ENCODE data around the gene PAIP1.

GRCh38 chr5:42843674-42844395 lies 32.1 kb upstream of the SELENOP start:
- PRO-cap = no peak

DNA sequence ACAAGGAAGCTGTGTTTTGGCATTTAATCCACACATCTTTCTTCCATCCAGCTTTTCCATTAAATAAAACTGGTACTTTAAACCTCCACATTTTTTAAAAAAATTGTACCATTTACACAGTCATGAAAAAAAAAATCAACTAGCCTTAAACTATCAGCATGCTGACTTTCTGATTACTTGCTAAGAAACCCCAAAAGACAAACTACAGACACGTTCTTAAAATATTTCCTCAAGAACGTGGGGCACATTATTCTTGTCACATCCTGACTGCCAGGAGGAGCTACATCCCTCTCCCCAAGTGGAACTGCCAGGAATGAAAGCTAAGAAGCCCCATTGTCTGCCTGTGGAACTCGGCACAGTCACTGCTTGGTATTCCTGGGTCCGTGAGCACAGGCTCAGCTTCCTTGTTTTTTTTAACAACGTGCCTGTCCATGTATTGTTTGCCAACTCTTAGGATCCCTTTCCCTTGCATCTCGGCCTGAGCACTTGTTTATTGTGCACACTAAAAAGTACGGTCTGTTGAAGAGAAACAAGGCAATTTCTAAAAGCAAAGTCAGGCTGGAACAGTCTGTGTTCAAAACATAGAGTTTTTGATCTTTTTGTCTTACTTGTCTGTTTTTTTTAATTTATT lies 46.9 kb upstream of the SELENOP start:
- PRO-cap = no peak

GRCh38 chr5:42949617-42950245 lies 90.4 kb downstream of the ANXA2R start:
- PRO-cap = bidirectional peak, plus-strand start at chr5:42949989, minus-strand start at chr5:42949792

- PRO-cap = bidirectional peak, plus-strand start at chr5:42992870, minus-strand start at chr5:42992849
Measured at GRCh38 chr5:42992481-42993121, 47.5 kb downstream of the ANXA2R start.

DNA sequence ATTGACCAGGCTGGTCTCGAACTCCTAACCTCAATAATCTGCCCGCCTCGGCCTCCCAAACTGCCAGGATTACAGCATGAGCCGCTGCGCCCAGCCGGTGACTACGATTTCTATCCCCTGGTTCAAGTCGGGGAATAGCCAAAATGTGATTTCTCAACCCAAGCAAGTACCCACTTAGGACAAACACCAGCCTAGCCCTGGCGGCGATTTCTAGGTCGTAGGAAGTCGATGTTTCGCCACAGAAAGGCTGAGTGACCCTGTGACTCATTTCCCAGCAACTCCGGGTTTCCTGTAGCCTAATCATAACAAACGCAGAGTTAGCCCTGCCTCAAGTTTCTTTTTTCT lies 47.0 kb downstream of the ANXA2R start:
- PRO-cap = bidirectional peak, plus-strand start outside the sequence, minus-strand start at position 273 of the sequence

- PRO-cap = no peak
Measured at GRCh38 chr5:43014724-43015414, 25.2 kb downstream of the ANXA2R start.

GRCh38 chr5:43019223-43019957 lies 20.7 kb downstream of the ANXA2R start:
- PRO-cap = bidirectional peak, plus-strand start at chr5:43019811, minus-strand start at chr5:43019621

DNA sequence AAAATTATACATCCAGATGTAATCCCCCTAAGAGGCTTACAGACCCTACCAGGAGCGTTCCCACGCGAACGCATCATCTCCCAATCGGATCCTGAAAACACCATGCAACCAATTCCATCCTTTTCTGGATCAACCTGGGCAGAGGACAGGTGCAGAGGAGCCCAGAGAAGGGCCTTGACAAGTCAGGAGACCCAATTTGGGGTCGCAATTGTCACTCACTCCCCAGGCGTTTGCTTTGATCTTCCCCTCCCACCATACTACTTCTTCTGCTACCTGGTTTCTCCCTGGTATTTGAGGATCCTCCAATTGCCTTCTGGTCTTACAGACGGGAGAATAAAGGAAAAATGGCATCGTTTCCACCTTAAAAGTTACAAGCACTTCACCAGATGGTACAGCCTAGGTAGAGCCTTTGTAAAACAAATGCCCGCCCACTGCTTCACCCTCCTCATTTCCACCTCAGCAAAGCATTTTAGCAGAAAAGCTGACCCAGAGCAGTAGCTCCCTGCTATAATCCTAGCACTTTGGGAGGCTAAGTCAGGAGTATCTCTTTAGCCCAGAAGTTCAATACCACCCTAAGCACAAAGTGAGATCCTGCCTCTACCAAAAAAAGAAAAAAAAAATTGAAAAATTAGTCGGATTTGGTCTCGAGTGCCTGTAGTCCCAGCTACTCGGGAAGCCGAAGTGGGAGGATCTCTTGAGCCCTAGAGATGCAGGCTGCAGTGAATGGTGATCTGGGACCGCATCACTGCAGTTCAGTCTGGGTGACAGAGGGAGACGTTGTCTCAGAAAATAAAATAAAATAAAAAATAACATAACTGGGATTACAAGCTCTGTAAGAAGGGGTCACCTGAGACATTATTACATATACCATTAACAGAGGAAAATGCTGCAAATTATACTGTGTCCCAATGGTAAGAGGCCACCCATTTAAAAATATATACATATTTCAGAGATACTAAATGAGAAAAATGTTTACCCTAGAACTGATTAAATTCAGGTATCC lies 5.2 kb upstream of the ANXA2R start:
- PRO-cap = no peak

DNA sequence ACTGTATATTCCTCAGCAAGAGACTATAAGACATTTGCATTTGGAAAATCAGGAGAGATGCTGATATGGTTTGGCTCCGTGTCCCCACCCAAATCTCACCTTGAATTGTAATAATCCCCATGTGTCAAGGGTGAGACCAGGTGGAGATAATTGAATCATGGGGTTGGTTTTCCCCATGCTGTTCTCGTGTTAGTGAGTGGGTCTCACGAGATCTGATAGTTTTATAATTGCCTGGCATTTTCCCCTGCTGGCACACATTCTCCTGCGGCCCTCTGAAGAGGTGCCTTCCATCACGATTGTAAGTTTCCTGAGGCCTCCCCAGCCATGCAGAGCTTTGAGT lies 28.5 kb upstream of the ANXA2R start:
- PRO-cap = no peak

- PRO-cap = no peak
Measured at GRCh38 chr5:43231976-43232527, 40.0 kb downstream of the NIM1K start.

DNA sequence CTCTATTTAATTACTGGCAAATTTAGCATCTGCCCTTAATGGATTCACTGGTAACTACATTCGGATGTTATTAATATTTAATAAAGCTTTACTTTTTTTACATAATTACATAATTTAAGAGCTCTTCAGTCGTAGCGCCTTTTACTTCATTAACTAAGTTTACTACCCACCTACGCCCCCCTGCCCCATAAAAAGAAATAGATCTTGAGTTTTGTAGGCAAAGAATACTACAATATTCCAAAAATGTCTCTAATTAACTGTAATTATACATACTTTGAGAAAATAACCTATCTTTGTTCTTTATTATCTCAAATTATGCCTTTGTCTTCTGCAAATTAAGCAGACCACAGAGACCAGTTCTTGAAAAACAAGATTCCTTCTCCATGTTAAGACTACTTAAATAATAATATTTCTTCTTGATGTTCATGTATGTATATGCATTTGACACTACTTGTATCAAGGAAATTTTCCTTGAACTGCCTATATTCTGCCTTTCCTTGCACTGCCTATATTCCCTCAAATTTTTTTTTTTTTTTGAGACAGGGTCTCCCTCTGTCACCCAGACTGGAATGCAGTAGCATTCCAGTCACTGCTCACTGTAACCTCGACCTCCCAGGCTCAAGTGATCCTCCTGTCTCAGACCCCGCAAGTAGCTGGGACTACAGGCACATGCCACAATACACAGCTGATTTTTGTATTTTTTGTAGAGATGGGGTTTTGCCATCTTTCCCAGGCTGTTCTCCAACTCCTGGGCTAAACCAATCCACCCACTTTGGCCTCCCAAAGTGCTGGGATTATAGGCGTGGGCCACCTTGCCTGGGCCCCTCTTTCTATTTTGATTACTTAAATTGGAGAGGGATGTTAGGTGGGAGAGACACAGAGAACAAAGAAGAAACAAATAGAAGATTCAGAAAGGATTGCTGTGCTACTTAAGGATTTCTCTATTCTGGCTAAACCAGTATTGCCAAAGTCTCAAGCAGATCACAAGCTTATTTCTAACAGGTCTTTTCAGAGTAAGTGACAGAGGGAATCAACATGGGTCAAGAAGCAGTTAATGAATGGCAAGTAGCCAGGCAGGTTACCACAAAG lies 4.2 kb downstream of the HMGCS1 start:
- PRO-cap = no peak

DNA sequence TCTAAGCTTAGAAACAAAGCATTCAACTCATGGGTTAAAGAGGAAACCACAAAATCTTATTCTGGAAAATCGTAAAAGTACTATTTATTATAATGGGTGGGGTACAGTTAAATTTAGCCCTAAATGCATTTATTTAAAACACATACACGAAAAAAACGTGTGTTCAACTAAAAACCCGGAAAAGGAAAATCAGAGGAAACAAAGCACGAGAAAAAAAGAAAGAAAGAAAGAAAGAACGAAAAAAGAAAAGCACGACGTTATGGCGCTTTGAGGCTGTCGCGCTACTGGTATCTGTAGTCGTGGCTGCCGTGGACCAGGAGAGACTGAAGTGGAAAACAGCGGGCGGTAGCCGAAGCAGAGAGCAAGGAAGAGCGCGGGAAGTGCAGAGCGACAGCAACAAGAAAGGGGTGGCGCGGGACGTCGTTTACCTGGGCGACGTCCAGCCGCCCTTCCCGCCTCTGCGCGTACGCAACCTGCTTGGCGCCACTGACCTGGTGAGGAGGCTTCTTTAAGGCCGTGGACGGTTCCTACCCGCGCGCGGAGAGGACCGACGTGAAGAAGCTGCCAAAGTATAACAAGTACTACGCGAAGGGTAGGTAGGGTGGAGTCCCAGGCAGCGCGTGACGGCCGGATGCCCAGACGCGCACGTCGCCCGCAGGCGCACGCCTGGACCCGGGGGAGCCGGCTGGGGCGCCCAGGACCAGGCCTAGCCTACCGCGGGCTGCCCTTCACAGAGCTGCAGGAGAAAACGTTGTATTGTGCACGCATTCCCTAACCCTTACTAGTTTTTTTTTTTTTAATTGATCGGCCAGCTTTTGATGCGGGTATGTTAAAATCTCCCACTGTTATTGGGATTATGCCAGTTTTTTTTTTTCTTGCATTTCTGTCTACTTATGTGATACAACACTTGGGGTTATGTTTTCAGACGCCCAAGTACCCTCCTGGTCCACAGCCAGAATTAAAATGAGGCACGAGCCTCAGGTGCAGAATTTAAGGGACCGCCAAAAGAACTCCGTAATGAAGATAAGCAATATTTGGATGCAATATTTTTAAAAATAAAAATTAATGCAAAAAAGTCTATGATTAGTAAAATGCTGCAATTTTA lies 15.3 kb downstream of the CCL28 start:
- PRO-cap = unidirectional peak, minus-strand start at position 563 of the sequence

GRCh38 chr5:43556530-43557122 lies at the start of gene PAIP1:
PAIP1 (minus strand) TSS chr5:43557077.
- PRO-cap = bidirectional peak, plus-strand start at chr5:43556900, minus-strand start at chr5:43556868; bidirectional peak, plus-strand start at chr5:43557187, minus-strand start at chr5:43557077

- PRO-cap = bidirectional peak, plus-strand start at chr5:43557187, minus-strand start at chr5:43557077
Measured at GRCh38 chr5:43557123-43557758, 364 bp upstream of the PAIP1 start.

GRCh38 chr5:43615687-43616300 lies 12.8 kb downstream of the NNT start:
- PRO-cap = no peak

- PRO-cap = no peak
Measured at GRCh38 chr5:43920805-43921175, 317.8 kb downstream of the NNT start.

GRCh38 chr5:44809295-44810213 lies 807 bp downstream of the MRPS30 start:
- PRO-cap = no peak

DNA sequence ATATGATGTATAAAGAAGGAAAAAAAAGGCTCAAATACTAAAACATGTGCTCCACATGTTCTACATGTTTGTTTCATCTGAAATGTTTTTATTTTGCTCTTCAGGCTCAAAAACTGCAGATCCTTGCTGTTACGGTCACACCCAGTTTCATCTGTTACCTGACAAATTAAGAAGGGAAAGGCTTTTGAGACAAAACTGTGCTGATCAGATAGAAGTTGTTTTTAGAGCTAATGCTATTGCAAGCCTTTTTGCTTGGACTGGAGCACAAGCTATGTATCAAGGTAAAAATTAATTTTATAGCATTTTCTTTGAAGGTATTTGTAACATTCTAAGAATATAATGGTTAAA lies 4.2 kb downstream of the MRPS30 start:
- PRO-cap = no peak

GRCh38 chr5:44942391-44942915 lies 133.7 kb downstream of the MRPS30 start:
- PRO-cap = no peak

GRCh38 chr5:50440599-50440970 lies 503 bp downstream of the EMB start:
- PRO-cap = bidirectional peak, plus-strand start at chr5:50440870, minus-strand start at chr5:50440732

Measured in paraaortic lymph node (tissue), 1 donor.